T-cell (primary cell): ENCODE measurements around a stretch of chr5.

DNA sequence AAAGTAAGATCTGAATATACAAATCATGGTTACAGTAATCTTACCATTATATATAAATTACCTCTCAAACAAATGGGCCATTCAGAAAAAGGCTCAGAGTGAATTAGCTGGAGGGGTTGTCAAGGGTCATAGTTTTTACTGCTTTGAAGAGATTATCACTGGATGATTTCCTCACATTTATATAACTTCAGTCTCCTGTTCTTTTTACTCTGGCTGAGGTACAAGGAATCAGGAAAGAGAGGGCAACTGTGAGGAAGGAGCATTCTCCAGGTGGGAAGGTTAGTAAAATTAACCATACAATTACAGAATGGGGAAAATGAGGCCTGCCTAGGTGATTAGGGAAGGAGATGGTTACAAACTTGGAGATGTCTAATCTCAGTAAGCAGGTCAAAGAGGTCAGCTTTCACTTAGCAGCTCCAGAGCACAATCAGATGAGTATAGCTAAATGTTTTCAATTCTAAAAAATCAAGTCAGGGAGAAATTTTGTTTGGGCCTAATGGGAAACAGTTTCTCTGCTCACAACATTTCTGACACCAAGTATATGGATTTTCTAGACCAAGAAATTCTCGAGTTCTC lies 148.8 kb upstream of the ELL2 start:
- PRO-cap, 7 experiments = no peak in any of the 7 experiments

- PRO-cap, 7 experiments = no peak in any of the 7 experiments
Observed at GRCh38 chr5:96127365-96127659, 165.7 kb upstream of the ELL2 start.

DNA sequence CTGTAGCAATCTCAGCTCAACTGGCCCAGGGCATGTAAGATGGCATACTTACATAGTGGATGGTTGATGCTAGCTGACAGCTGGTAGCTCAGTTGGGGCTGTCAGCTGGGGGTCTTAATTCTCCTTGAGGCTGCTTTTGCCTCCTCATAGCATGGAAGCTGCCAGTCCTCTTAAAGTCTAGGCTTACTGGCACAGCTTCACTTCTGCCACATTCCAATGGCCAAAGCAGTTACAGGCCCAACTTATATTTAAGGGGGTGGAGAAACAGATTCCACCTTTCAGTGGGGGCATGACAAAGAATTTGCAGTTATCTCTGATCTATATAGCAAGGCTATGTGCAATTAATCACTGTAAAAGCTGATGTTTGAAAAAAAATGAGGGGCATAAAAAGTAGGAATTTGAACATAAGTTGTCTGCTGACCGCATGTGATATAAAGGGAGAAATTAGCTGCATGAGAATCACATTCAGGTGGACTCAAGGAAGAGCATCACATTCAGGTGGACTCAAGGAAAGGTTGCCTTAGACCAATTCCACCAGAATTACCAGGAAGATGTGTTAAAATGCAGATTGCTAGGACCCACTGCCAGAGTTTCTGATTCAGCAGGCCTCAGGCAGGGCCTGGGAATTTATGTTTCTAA lies 184.3 kb upstream of the ELL2 start:
- PRO-cap, 7 experiments = no peak in any of the 7 experiments

DNA sequence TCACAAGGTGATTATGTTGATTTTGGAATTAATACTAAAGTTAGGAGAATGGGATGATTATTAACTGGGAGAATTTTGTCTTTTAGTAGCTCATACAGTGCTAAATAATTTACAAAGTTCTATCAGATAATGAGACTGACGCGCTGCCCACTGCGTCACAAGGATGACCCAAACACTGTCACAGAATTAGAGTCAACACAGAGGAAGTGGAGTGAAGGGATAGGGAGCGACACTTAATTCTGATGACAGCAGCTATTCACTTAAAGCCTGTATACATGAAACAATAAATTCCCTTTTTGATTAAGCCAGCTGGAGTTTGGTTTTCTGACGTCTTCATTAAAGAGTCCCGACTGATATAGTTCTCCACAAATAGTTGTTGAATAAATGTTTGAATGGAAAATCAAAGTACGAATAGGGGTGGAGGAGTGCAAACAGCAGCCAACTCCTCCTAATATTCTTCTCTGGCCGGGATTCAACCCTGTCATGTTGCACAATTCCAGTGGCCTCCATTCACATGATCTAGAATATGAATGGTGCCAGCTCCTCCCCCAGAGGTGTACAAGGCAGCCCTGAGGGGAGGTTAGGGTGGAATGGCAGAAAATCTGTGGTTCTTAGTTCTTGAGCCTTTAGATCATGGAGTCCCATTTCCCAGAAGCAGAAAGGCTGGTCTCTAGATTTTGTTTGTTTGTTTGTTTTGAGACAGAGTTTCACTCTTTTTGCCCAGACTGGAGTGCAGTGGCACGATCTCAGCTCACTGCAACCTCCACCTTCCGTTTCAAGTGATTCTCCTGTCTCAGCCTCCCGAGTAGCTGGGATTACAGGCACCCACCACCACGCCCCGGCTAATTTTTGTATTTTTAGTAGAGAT lies 140.2 kb downstream of the PCSK1 start:
- PRO-cap, 7 experiments = no peak in any of the 7 experiments

- PRO-cap, 7 experiments = no peak in any of the 7 experiments
Observed at GRCh38 chr5:96627538-96628019, 34.6 kb upstream of the CAST start.

DNA sequence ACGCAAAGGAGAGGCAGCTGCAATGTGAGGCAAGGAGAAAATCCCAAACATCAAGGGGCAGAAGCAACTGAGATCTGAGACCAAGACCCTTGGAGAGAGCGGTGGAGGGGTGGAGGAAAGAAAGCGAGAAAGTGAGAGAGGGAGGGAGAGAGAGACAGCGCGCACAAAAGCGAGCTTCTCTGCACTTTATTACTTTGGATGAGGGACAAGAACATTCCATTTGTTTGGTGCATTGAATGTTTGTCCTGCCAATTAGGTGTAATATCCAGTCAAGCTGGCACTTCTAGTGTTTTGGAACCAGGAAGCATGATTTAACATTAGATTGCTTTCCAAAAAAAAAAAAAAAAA lies 1.4 kb downstream of the CAST start:
- PRO-cap, 7 experiments = no peak in any of the 7 experiments

DNA sequence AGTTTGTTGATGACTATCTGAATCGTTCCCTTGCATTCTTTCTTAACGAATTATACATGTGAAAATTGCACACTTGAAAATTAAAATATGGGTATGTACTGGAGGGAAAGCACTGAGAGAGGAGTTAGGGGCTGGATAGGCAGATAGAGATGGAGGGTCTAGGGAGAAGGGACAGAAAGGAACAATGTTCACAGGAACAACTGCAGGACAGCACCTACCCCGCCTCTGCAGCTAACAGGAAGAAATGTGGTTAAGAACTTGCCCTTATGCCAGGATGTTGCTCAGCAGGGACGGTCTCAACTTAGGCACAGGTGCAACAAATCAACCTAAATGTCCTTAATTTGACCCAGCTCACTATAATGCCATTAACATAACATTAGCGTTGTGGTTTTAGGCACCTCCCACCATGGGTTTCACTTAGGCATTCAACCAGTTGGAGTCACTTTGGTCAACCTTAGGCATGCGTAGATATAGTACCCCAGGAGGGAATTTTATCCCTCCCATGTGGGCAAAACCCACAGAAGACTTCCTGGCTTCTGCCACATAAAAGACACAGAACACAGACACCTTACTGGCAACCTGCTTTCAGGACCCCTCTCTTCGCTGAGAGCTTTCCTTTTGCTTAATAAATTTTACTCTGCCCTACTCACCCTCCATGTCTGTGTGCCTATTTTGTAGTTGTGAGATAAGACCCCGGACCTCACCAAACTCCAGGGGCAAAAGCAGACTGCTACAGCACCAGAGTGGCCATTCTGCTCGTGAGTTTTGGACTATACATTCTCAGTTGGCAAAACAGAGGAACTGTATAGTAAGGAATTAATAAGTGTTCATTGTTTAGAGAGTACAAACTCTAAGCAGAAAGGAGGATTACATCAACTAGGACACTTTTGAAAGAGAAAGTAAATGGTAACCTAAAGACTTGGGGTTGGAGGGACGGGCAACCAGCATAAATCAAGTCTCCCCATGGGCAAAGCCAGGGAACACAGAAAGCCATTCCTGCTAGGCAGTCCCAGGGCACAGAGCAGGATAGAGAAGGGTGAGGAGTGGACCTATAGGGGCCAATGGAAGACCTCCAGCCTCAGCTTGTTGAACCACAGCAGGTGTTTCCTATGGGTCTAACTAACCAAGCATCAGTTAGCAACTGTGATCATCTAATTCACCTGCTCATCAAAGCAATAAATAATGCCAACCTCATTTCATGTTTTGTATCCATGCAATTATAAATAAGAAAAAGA lies 8.9 kb upstream of the ERAP1 start:
- PRO-cap, 7 experiments = peak in 7 of 7 experiments; most common plus-strand start position 267 of the sequence (in 3); most common minus-strand start position 238 of the sequence (in 7)

GRCh38 chr5:96855262-96855848 lies 20.9 kb upstream of the ERAP2 start:
- PRO-cap, 7 experiments = no peak in any of the 7 experiments

DNA sequence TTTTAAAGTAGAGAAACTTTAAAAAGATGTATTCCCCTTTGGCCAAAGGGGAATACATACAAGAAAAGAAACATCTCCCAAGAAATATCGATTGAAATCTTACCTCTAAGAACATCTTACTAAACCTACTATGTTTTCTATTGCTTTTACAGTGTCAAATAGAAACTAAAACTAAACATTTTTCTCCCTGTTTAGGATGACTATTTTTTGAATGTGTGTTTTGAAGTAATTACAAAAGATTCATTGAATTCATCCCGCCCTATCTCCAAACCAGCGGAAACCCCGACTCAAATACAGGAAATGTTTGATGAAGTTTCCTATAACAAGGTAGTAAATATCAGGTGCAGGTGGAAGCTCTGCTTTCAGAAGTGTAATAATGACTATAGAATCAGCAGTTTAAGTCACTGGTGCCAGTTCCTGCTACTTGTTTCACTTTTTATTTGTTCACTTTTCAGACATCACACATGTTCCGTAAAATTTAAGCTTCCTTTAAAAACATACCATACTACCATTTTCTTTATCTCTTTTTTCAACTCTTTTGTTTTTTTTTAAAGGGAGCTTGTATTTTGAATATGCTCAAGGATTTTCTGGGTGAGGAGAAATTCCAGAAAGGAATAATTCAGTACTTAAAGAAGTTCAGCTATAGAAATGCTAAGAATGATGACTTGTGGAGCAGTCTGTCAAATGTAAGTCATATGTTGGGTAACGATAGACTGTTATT lies 20.0 kb downstream of the ERAP2 start:
- PRO-cap, 7 experiments = peak in 2 of 7 experiments; most common plus-strand start position 406 of the sequence (in 1); most common minus-strand start position 295 of the sequence (in 1)

GRCh38 chr5:96921456-96922021 lies 14.3 kb upstream of the LNPEP start:
- PRO-cap, 7 experiments = no peak in any of the 7 experiments

DNA sequence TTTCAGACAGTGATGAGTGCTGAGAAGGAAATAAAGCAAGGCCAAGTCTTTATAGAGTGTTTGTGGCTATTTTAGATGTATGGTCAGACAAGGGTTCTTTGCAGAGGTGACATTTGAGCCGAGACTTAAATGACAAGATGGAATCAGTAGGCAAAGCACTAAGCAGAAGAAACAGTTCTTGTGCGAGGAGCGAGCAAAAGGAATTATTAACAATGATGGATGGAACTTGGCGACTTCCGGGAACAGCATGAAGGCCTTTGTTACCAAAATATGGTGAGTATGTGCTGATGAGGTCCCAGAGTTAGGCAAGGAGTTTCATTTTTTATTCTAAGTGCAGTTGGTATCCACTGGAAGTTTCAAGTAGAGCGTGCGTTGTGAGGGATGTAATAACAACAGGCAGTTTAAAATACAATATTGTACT lies 1.6 kb upstream of the LNPEP start:
- PRO-cap, 7 experiments = peak in 5 of 7 experiments; most common plus-strand start position 260 of the sequence (in 4); most common minus-strand start position 233 of the sequence (in 1)

DNA sequence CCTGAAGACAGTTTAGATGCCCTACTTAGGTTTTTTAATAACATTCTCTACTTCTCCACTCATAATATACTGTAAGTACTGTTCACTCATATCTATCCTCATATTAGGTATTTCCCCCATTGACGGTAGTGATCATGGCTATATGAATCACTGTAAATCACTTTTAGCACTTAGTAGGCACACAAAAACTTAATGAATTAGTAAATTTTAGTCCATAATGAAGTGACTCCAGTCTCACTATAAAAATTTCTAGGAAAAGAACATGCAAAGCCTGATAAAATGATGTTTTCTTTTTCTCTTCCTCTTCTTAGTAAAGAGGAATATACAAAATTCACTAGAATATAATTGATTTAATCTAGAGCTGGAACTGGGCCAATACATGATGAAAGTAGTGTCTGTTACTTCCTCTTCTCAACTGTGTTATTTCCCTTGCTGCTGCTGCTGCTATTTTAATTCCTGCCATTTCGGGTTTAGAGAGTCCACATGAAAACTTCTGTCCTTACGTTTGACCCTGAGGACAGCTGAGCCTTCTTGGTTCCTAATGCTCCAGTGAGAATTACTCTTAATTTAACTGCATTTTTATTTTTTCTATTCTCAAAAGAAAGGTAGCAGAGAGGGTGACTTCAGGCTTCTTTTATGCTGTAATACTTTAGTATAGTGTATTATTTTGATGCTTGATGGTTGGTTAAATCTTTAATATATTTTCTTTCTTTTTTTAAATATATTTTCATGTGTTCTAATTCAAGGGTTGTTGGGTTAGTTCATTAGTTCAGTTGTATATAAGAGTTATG lies 73.6 kb downstream of the LNPEP start:
- PRO-cap, 7 experiments = no peak in any of the 7 experiments

DNA sequence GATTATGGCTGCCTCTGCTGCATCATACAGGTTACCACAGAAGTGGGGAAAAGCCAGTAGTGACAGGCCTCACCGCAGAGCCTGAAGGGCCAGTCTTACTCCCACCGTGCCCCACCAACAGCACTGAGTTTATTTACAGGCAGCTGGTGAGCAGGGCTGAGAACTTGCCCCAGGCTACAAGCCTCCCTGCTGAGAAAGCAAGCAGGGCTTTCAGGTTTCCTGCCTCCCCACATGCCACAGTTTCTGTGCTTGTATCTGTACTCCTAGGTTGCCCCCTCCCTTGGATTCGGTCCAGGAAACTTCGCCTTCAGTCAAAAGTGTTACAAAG lies 10.0 kb upstream of the RIOK2 start:
- PRO-cap, 7 experiments = no peak in any of the 7 experiments

DNA sequence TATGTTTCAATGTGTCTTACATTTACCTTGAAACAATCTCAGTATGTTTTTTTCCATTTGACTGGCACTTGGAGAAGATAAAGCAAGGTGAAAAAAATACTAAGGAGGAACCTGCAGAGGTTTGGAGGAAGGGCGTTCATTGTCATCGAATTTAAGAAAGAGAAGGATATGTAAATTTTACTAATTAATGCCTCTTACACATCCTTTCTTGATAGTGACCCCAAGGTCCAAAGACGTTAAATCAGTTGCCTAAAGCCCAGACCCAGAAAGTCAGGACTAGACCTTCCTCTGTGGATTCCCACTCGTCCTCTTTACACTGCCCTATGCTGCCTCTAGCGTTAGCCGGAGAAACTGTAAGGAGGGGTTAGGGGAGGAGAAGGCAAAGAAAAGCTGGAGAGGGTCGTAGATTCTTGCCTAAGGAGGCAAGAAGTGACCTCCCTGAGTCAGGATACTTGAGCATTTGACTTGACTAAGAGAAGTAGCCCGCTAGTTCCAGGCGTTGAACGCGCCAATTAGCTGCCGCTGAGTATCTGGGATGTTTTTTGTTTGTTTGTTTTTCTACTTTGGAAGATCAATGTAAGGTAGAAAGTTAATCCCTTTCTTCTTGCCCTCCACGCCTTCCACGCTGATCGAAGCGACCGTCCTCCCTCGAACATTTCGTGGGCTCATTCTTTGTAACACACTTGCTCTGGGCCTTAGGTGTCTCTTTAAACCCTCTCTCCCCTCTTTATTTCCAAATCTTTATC lies 5.3 kb upstream of the RGMB start:
- PRO-cap, 7 experiments = no peak in any of the 7 experiments

- PRO-cap, 7 experiments = no peak in any of the 7 experiments
Observed at GRCh38 chr5:98881757-98882602, 46.8 kb downstream of the CHD1 start.

GRCh38 chr5:98927040-98927684 lies 1.6 kb downstream of the CHD1 start:
- PRO-cap, 7 experiments = peak in 7 of 7 experiments; most common plus-strand start chr5:98927387 (in 7); most common minus-strand start chr5:98927313 (in 2)

DNA sequence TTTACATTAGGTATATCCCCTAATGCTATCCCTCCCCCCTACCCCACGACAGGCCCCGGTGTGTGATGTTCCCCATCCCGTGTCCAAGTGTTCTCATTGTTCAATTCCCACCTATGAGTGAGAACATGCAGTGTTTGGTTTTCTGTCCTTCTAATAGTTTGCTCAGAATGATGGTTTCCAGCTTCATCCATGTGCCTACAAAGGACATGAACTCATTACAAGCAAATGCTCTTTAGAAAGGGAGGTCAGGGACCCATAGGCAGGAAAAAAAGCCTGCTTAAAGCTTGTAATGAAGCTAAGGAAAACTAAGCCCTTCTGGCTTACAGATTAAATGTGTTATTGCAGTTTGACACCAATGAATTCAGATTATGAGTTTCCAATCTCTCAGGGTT lies 462 bp upstream of the FAM174A start:
- PRO-cap, 7 experiments = no peak in any of the 7 experiments

- PRO-cap, 7 experiments = no peak in any of the 7 experiments
Observed at GRCh38 chr5:100777524-100777992, 125.5 kb downstream of the ST8SIA4 start.

DNA sequence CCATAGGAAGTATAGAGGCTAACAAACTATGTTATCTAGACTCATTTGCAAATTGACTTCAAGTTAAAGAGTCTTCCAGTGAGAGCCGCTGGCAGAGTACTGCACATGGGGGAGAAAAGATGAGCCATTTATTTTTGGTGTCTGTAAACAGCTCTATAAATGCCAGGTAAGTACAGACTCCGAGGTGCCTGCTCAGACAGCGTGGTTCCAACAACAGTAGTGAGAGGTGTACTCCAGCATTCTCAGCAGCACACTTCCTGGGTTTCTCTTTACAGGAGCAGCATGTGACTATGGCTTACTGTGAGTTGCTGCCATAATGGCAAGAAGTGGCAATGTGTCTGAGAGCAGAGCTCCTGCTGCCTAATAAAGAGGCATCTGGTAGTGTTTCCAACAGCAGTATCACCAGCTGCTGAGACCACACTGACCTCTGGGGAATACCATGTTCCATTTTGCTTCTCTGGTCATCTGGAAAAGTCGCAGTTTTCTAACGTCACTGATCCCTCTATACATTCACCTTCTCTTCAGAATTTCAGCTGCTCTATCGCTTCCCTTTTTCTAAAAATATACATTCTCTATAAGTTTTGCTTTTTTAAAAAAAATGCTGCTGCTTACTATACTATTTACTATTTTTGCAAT lies 398.2 kb downstream of the SLCO4C1 start:
- PRO-cap, 7 experiments = no peak in any of the 7 experiments

DNA sequence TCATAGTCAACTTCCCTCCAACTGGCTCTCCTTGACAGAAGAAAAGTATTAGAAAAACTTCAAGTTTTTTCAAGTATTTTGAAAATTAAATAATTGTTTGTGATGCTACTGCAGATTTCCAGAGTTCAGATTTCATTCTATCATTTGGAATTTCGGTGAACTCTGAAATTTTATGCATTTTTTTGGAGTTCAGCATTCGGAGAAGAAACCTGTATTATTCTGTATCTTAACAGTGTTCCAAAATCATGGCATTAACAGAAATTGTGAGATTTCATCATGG lies 175.2 kb downstream of the SLCO4C1 start:
- PRO-cap, 7 experiments = no peak in any of the 7 experiments